Tongue (tissue), 2 donors: ENCODE measurements around a stretch of chr16.

DNA sequence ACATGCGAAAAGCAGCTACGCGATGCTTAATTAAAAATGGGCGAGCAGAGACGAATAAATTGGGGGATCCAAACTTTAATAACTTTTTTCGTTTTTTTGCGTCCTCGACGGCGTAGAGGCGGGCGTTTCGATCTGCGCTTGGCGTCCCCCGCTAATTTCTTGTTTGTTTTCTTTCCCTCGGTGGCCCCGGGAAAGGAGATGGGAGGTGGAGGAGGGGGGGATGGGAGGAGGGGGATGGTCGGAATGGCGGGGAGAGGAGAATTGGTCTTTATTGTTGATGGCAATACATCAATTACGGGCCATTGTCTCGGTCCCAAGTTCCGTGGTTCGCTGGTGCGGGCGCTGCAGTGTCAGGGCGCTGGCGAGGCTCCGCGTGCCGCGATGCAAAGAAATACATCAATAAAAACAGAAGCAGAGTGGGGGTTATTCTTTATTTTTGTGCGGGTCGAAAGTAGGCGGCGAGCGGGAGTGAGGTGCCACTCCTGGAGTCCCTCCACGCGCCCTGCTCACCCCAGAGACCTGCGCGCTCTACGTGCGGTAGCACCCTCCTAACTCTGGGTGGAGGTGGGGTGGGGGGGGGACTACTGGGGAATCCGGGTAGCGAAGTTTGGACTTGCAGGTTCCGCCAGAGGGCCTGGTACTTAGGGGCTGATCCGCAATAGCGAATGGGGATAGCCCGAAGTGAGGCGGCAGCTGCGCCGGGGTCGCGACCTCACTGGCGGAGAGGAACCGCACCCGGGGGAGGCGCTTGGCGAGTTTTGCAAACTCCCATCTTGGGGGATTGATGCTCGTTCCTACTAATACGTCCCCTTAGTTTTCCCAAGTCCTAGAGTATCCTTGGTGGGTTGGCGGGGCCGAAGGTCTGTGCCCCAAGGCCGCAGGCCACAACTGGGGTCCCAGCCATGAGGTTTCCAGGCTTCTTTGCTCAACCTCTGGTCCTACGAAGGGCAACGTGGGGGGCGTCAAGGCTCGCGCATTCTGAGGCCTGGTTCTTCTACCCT lies 3.3 kb upstream of the SALL1 start:
- RAMPAGE, long total RNA: no peak

DNA sequence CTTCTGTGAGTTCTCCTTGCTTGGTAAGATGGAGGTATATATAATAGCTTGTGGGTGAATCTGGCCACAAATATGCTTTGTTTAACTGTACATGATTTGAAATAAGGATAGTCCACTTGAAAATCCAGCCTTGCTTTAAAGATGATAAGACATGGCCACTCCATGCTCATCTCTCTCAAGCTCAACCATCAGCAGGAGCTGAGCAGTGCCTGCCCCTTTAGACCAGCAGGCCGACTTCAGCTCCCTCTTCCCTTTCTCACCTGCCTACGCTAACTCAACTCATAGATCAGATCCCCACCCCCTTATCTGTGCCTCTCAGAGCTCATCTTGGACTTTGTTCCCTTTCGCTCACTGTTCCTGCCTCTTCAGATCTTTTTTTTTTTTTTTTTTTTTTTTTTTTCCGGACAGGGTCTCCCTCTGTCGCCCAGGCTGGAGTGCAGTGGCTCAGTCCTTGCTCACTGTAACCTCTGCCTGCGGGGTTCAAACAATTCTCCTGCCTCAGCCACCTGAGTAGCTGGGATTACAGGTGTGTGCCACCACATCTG lies 84.5 kb upstream of the SALL1 start:
- RAMPAGE, long total RNA: no peak

- RAMPAGE, long total RNA: no peak
These were observed 257.9 kb upstream of the SALL1 start for GRCh38 chr16:51408946-51409438.

- RAMPAGE, long total RNA: no peak
These were observed 485.9 kb upstream of the SALL1 start for GRCh38 chr16:51636915-51637500.

DNA sequence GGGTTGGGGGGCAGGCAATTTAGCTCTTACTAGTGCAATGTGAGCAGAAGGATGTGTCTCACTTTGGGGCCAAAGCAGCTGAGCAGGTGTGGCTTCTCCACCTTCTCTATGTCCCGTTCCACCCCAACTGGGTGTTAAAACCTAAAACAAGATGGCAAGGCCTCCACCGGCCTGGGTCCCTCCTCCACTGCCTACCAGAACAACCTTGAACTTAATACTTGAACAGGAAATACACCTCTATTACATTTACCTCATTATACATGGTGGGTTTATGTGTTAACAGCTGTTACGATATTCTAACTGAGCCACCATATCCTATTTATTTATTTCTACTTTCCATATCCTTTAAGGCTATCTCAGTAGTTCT lies 52.7 kb downstream of the TOX3 start:
- RAMPAGE, long total RNA: no peak

DNA sequence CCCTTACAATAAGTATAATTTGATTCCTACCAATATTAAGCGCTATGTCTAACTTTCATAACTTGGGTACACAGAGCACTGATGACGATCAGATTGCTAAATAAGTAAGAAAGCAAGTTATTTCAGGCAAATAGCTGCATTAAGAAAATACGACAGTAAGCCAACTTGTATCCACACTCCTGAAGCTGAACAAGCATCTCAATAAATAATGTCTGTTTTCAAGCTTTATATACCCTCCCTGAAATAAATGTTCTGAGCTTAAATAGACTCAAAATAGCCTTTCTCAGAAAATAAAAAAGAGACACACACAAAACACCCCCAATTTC lies 2.5 kb downstream of the TOX3 start:
- RAMPAGE, long total RNA: no peak

GRCh38 chr16:52561861-52562475 lies 15.0 kb upstream of the TOX3 start:
- RAMPAGE, long total RNA: no peak

GRCh38 chr16:52577862-52578741 lies 31.2 kb upstream of the TOX3 start:
- RAMPAGE, long total RNA: no peak

GRCh38 chr16:53054169-53054657 lies 578 bp upstream of the CHD9 start:
- RAMPAGE, long total RNA: no peak

- RAMPAGE, long total RNA: no peak
These were observed 17.1 kb downstream of the CHD9 start for GRCh38 chr16:53071606-53072642.

GRCh38 chr16:53983405-53983740 lies 279.4 kb downstream of the FTO start:
- RAMPAGE, long total RNA: no peak

DNA sequence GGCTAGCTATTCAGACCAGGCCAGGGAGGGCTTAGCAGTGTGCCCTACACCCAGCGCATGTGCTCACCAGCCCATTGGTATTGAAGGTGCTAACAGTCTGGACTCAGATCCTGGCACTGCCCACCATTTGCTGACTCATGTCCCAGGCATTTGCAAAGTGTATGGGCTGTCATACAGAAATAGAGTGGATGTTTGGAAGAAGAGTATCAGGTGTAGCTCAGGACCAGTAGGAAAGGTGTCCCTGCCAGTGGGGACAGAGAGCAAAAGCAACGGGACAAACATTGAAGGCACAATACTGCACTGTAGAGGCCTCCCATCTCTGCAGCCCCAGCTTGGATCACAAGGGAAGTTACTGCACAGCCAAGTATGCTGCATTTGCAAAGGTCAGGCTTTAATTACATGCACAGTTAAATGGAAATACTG lies 220.0 kb downstream of the IRX3 start:
- RAMPAGE, long total RNA: no peak

DNA sequence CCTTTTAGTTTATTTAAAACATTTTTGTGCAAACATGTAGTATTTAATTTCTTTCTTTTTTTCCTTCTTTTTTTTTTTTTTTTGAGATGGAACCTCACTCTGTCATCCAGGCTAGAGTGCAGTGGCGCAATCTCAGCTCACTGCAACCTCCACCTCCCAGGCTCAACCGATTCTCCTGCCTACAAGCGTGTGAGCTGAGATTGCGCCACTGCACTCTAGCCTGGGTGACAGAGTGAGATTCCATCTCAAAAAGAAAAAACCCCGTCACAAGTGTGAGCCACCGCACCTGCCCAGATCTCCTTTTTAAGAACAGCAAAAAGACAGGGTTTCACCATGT lies 161.5 kb downstream of the IRX3 start:
- RAMPAGE, long total RNA: no peak

DNA sequence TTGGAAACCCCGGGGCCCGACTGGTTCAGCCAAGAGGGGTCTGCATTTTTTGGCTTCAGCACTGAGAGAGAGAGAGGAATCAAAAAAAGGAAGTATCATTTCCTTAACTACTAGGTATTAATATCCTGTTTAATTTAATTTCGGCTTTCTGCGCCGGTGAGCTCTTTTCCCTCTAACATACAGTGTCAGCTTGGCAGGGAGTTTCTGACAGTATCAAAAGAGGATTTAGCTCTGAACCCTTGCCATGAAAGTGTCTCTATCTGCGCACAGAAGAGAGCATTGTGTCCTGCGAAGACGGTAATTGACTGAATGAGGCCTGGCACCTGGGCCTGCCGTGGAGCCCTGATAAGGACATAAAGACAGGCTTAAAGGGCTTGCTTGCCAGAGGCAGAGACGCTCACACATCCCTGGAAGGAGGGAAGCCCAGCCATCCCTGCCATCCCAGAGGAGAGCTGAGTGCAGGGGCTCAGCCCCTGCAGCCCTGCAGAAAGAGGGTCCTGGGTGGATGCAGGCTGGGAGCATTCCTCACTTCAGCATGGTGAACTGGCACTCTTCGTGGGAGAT lies 51.4 kb downstream of the IRX3 start:
- RAMPAGE, long total RNA: no peak

- RAMPAGE, long total RNA: no peak
These were observed 20.9 kb downstream of the IRX3 start for GRCh38 chr16:54265613-54266130.

DNA sequence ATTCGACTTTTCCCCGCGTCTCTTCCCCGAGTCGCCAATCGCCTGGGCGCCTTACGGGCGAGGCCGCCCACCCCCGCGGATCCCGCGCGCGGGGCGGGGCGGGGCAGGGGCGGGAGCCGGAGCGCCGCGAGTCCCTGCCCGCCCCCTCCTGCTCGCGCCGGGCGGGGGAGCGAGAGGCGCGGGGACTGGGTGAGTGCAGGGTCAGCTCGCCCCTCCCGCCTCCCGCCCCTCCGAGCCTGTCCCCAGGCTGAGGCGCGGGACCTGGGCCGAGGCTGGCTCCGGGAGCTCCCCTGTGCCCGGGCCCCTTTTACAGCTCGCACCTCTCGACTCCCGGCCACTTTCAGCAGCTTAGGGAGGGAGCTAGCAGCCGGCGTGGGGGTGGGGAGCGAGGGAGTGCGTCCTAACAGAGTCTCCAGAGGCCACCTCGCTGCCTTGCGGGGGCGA lies 292 bp upstream of the IRX3 start:
- RAMPAGE, long total RNA: no peak

GRCh38 chr16:54459014-54459387 lies 172.4 kb upstream of the IRX3 start:
- RAMPAGE, long total RNA: no peak

- RAMPAGE, long total RNA: no peak
These were observed 3.4 kb upstream of the IRX5 start for GRCh38 chr16:54927142-54927737.

DNA sequence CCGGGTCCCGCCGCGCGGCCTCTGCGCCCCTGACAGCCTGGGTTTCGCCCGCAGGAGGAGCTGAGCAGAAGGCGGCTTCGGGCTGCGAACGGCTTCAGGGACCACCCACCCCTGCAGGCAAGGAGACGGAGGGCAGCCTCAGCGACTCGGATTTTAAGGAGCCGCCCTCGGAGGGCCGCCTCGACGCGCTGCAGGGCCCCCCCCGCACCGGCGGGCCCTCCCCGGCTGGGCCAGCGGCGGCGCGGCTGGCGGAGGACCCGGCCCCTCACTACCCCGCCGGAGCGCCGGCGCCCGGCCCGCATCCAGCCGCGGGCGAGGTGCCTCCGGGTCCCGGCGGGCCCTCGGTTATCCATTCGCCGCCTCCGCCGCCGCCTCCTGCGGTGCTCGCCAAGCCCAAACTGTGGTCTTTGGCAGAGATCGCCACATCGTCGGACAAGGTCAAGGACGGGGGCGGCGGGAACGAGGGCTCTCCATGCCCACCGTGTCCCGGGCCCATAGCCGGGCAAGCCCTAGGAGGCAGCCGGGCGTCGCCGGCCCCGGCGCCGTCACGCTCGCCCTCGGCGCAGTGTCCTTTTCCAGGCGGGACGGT lies 2.5 kb downstream of the IRX5 start:
- RAMPAGE, long total RNA: no peak

DNA sequence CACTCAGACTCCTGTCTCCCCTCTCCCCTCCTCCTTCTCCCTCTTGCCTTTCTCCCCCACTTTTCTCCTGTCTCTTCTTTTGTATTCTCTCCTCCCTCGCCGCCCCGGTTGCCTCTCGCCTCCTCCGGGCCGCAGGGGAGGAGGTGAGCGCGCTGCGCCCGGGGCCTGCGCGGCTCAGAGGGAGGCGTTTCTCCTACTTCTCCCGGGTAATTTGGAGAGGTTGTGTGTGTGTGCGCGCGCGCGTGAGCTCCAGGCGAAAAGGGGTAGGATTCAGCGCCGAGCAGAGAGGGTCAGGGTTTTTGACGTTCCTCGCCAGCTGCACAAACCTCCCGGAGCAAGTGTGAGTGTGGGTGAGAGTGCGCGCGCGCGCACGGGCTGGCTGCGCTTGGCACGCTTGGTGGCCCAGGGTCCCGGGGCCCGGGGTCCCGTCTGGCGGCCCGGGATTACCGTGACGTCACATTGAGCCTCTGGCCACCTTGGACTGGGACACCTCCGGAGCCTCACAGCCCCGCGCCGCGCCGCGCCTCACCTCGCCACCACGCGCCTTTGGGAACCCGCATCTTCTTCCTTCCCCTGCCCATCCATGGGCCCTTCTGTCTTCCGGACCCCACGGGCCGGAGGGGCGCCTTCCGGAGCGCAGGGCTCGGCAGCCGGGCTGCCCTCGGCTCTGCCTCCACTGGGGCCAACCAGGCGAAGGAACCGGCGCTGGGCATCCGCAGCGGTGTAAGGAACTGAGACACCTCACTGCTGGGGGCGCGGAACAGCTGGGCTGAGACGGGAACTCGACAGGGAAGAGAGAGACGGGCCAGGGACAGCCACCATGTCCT lies 482 bp downstream of the IRX6 start:
- RAMPAGE, long total RNA: no peak